Heart right ventricle (tissue), 2 donors: ENCODE measurements around a stretch of chr13.

GRCh38 chr13:114078279-114079432 is 53.8 kb downstream of the RASA3 start:
- PRO-cap, 2 experiments = no peak in any of the 2 experiments

DNA sequence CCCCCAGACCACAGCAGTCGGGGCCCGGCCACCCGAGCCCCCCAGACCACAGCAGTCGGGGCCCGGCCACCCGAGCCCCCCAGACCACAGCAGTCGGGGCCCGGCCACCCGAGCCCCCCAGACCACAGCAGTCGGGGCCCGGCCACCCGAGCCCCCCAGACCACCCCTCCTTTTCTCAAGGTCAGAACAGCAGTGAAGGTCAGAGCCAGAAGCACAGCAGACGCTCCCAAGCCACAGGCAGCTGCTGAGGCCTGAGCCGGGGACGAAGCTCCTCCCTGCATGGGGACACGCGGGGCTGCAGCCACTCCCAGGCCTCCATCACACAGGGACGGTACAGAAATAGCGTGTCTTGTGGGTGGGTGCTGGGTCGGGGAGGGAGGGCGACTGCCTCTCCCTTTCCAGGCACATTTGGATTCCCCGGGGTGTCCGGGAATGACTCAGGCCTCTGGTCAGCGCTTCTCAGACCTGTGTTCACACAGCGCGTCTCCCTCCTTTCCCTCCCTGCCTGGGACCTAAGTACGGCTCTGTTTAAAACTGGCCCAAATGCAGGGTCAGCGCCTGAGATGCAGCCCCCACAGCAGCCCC is 33.3 kb downstream of the RASA3 start:
- PRO-cap, 2 experiments = peak in 2 of 2 experiments; most common plus-strand start position 411 of the sequence (in 2); most common minus-strand start position 246 of the sequence (in 2)

DNA sequence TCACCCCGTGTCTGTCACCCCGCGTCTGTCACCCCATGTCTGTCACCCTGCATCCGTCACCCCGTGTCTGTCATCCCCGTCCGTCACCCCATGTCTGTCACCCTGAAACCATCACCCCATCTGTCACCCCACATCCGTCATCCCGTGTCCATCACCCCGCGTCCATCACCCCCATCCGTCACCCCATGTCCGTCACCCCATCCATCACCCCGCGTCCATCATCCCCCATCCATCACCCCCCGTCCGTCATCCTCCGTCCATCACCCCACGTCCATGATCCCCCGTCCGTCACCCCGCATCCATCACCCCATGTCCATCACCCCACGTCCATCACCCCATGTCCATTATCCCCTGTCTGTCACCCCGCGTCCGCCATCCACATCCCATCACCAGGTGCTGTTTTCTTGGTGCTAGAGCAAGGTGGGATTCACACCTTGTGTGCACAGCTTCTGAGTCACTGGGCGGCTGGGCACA is 24.2 kb downstream of the RASA3 start:
- PRO-cap, 2 experiments = no peak in any of the 2 experiments

DNA sequence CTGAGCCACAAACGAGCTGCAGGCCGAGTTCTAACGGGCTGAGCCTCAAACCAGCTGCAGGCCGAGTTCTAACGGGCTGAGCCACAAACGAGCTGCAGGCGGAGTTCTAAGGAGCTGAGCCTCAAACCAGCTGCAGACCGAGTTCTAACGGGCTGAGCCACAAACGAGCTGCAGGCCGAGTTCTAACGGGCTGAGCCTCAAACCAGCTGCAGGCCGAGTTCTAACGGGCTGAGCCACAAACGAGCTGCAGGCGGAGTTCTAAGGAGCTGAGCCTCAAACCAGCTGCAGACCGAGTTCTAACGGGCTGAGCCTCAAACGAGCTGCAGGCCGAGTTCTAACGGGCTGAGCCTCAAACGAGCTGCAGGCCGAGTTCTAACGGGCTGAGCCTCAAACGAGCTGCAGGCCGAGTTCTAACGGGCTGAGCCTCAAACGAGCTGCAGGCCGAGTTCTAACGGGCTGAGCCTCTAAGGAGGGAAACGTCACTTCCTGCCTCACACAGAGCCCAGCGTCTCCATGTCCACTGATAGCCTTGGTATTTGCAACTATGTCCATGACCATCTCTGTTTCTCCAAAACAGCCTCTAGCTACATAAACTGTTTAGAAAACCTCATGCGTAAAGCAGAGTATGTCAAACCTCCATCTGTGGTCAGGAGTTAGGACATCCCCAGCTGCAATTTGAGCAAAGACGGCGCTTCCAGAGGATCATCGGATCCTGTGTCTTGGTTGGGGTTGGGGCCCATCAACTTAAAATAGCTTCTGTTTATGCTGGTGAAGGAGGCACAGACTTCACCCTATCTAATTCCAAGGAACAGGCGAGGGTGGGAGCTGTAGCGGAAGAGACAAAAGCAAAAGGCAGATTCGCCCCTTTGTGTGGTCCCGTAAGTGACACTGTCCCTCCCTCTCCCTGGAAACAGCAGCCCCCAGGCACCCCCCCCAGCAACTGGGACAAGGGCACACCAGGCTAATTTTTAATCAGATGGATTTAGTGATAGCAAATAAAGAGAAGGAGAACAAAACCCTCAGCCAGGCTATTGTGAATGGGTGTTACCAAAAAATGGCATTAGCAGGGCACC is 20.9 kb downstream of the RASA3 start:
- PRO-cap, 2 experiments = no peak in any of the 2 experiments

- PRO-cap, 2 experiments = no peak in any of the 2 experiments
Measured at GRCh38 chr13:114115148-114116104, 17.0 kb downstream of the RASA3 start.

- PRO-cap, 2 experiments = peak in 1 of 2 experiments; most common minus-strand start chr13:114125046 (in 1)
Measured at GRCh38 chr13:114124933-114125604, 7.4 kb downstream of the RASA3 start.

GRCh38 chr13:114151393-114151952 is 19.1 kb upstream of the RASA3 start:
- PRO-cap, 2 experiments = no peak in any of the 2 experiments

- PRO-cap, 2 experiments = no peak in any of the 2 experiments
Measured at GRCh38 chr13:114238629-114239193, 4.0 kb downstream of the CDC16 start.

GRCh38 chr13:114325168-114326112 is 11.1 kb downstream of the CHAMP1 start:
- PRO-cap, 2 experiments = no peak in any of the 2 experiments